ENCODE measurements around a stretch of chr16.

DNA sequence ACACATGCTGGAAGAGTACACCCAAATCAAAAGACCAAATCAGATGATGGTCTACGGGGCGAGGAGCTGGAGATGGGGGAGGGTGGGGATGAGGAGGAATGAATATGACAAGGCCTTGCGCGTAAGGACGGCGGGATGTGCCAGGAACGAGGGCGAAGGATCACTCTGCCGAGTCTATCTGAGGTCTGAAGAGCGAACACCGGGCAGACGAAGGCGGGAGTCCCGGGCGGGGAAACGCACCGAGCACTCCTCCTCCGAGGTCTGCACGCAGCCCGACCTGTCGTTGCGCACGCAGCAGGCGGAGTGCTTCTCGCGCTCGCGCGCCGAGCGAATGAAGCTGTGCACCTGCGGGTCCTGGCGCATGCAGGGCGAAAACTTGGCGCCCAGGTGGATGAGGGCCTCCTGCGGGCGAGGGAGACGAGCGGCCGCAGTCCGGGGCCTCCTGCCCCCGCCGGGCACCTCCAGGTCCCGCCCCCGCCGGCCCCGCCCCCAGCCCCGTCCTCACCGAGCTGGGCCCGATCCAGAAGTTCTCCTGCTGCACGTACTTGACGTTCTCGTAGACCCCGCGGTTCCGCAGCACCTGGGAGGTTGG lies 7.3 kb downstream of the SNRNP25 start:
- RAMPAGE, long total RNA: no peak
- RRBS: no CpG with 5 or more reads among the region's 56 CpGs

DNA sequence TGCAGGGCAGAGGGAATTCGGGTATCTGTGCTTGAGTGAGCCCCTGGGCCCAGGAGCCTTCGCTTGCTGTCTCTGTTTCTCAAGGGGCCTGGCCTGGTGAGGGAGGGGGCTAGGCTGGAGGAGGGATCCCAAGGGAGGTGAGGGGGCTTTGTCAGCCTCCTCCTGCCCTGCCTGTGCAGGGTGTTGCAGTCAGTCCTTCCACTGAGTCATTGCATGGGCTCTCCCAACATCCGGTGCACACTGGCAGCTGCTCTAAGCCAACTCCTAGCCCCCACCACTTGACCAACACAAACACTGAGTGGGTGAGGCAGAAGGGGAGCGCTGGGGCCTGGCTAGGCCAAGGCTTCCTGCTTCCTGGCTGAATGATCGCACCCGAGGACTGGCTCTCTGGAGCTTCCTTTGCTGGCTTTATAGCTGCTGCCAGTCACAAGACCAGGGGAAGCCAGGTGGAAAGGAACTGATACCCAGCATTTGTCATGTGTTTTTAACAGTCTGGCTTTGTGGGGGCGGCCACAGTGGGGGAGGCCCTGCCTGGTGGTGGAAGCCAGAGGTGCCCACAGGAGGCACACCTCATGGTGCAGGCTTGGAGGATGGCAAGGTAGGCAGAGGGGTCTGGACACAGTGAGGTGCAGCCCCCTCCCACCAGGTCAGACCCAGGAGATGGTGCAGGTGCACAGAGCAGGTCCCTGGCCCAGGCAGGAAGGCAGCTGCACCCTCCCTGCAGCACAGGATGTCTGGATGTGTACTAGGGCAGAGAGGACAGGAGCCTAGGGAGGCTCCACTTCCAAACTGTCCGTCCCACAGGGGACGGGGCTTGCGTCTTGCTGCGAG lies 6.8 kb downstream of the MPG start:
- RAMPAGE, long total RNA: no peak
- RRBS: no CpG with 5 or more reads among the region's 11 CpGs

- RAMPAGE, long total RNA: no peak
- RRBS: no CpG with 5 or more reads among the region's 13 CpGs
Observed at GRCh38 chr16:205787-206371, 23.4 kb downstream of the LUC7L start.

- RAMPAGE, long total RNA: no peak
- RRBS: 100% methylated on average over 1 of the region's 18 CpGs
Observed at GRCh38 chr16:273985-274632, 1.6 kb downstream of the RGS11 start.

DNA sequence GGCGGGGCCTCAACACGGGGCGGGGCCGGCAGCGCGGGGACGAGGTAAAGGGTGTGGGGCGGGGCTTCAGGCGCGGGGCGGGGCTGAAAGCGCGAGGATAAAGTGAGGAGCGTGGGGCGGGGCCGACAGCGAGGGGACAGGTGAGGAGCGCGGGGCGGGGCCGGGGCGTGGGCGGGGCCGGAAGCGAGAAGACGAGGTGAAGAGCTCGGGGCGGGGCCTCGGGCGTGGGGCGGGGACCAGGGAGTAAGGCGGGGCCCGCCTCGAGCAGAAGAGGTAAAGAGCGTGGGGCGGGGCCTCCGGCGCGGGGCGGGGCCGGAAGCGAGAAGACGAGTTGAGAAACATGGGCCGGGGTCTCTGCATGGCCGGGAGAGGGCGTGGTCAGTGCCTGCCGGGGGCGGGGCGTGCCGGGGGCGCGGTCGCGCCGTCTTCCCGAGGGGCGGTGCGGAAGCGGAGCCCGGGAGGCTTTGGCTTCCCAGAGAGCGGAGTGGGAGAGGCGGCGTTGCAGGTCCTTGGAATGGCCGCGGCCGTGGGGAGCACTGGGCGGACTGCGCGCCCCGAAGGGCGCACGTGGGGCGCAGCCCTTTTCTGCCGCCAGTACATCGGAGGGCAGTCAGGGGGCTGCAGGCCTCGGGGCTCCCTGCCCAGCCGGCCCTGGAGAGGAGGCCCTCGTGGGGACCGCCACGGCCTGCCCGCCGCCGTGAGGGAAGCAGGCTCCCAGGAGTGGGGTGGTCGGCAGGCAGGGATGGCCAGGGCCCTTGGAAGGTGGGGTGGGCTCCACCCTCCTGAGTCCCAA lies 439 bp upstream of the AXIN1 start:
- RAMPAGE, long total RNA: no peak
- RRBS: 2% methylated on average over 15 of the region's 84 CpGs

GRCh38 chr16:423790-424311 lies 1.6 kb upstream of the RAB11FIP3 start:
- RAMPAGE, long total RNA: no peak
- RRBS: 15% methylated on average over 6 of the region's 15 CpGs

DNA sequence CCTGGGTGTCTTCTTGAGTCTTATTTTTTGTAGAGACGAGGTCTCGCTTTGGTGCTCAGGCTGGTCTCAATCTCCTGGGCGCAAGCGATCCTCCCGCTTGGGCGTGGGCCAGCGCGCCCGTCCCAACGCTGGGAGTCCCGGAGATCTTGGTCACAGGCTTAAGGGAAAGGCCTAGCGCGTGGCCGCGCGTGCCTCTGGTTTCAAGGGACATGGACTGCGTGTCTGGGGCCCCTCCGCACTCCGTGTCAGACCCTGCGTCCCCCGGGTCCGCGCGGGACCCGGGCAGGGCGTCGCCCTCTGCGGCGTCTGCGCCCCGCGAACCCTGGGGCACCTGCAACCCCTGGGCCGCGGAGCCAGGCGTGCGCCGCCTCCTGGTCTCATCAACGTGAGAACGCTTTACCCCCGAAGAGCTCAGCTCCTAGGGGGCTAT lies 623 bp upstream of the RAB11FIP3 start:
- RAMPAGE, long total RNA: no peak
- RRBS: no CpG with 5 or more reads among the region's 40 CpGs

GRCh38 chr16:501961-502873 lies 25.3 kb upstream of the CAPN15 start:
- RAMPAGE, long total RNA: no peak
- RRBS: no CpG with 5 or more reads among the region's 28 CpGs

GRCh38 chr16:541942-542687 lies 14.6 kb downstream of the CAPN15 start:
- RAMPAGE, long total RNA: no peak
- RRBS: no CpG with 5 or more reads among the region's 28 CpGs

- RAMPAGE, long total RNA: no peak
- RRBS: 82% methylated on average over 10 of the region's 53 CpGs
Observed at GRCh38 chr16:546687-547482, 13.3 kb upstream of the PRR35 start.

DNA sequence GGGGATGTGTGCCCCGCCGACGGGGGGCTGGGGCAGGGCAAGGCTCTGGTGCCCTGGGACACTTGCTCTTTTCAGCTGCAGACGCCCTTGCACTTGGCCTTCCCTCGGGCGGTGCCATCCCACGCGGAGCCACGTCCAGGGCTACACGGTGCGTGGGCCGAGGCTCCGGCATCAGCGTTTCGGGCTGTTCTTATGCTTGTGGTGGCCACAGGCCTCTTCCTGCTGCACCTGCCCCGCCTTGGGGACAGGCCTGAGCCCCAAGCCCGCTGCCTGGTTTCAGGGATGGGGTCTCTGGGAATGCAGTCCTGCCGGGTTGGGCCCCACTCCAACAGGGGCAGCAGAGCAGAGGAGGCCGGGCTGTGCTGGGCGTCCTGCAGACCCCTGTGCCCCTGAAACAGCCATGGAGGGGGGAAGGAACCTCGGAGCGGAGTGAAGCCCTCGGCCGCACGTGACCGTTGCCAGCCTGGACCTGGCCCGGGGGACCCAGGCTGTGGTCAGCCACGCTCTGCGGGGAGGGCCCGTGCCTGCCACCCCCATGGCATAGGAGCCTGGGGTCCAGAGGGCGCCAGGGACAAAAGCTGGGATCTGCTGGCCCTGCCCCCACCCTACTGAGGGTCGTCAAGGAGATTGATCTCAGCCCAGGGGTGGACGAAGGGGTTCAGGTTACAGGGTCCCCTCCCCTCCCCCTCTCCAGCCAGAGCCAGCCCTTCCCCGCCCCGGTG lies 464 bp upstream of the WFIKKN1 start:
- RAMPAGE, long total RNA: no peak
- RRBS: 24% methylated on average over 2 of the region's 35 CpGs

- RAMPAGE, long total RNA: no peak
- RRBS: 92% methylated on average over 7 of the region's 26 CpGs
Observed at GRCh38 chr16:673372-674311, 1.8 kb upstream of the RHBDL1 start.

DNA sequence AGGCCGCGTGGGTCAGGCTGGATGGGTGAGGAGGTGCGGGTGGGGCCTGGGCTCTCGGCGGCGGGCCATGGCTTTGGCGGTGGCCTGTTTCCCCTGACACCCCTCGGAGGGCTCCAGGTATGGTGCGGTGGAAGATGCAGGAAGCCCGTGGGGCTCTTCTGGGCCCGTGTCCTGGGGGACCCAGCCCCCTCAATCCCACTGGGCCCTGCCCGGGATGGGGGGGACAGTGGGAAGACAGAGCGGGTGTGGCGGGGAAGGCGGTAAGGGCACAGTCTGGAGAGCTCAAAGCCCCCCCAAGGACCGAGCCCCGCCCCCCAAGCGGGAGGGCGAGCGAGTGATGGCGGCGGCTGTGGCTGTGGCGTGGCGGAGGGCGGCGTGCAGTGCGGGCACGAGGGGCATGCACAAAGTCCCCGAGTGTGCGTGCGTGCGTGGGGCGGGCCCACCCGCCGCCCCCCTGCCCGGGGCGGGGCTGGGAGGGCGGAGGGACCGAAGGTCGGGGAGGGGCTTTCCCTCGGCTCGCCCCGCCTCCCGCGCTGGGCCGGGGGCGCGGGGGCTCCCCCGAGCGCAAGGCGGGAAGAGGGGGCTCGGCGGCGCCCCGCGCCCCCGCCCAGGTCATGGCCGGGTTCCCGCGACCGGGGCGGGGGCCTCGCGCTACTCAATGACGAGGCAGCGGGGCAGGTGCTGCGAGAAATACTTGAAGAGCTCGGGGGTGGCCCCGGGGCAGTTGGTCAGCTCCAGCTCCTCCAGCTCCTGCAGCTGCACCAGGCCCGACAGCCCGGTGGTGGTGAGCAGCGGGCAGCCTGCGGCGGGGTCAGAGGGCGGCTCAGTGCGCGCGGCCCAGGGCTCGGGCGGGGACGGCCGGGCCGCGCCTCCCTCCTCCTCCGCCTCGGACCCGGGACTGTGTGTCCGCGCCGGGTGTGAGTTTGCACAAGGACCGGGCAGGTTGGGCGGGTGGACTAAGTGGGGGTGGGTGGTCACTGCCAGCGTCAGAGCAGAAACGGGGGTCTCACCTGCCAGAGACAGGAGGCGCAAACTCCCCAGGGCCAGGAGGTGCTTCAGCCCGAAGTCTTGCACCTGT lies 3.8 kb upstream of the WDR24 start:
- RAMPAGE, long total RNA: no peak
- RRBS: 6% methylated on average over 42 of the region's 96 CpGs

GRCh38 chr16:704473-705344 lies 892 bp downstream of the FBXL16 start:
- RAMPAGE, long total RNA: no peak
- RRBS: 7% methylated on average over 26 of the region's 48 CpGs

- RAMPAGE, long total RNA: no peak
- RRBS: 1% methylated on average over 41 of the region's 44 CpGs
Observed at GRCh38 chr16:715293-715658, 358 bp downstream of the METRN start.

DNA sequence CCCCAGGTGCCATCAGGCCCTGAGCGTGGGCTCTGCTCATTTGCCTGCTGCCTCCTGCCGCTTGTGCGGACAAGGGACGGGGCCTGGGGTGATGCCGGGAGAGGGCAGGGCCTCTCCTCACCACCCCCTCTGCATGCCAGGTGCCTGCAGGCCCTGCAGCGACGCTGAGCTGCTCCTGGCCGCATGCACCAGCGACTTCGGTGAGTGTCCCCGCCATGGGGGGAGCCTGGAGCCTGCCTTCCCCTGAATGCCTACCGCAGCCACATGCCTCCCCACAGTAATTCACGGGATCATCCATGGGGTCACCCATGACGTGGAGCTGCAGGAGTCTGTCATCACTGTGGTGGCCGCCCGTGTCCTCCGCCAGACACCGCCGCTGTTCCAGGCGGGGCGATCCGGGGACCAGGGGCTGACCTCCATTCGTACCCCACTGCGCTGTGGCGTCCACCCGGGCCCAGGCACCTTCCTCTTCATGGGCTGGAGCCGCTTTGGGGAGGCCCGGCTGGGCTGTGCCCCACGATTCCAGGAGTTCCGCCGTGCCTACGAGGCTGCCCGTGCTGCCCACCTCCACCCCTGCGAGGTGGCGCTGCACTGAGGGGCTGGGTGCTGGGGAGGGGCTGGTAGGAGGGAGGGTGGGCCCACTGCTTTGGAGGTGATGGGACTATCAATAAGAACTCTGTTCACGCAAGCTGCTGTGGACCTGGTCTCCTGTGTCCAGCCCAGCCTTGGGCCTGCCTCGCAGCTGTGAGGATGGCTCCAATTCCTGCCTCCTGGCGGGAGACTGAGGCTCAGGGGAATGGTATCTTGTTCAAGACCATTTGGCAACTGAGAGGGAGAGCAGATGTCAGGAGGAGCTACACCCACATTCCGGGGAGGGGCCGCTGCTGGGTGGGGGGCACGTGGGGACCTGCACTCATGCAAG lies 2.1 kb downstream of the METRN start:
- RAMPAGE, long total RNA: no peak
- RRBS: 93% methylated on average over 7 of the region's 41 CpGs

DNA sequence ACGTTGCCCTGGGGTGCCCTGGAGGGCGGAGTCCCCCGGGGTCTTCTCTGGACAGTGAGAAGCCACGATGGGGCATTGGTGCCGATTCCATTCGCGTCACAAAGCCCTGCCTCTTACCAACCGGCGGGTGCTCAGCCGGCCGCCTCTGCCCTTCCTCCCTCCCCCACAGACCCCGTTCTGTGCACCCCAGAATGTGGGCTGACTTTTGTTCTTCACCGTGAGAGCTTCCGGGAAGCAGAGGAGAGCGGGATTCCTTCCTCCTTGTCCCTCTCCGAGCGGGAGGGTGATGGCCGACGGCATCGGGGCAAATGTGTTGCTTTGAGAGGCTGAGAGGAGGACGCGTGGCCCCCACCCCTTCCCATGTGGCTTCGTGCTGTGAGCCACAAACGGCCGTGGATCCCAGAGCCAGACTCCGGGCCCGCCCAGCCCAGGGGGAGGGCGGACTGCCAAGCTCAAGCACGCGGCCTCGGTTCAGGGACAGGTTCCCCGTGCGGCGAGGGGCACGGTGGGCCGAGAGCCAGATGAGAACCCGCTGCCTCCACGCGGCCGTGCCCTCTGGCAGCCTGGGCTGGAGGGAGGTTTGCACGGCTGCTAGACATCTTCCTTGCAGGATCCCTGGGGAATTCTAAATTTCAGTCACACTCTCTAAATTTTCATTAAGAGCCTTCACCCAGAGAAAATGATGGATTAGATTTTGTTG lies 24.7 kb upstream of the GNG13 start:
- RAMPAGE, long total RNA: no peak
- RRBS: 64% methylated on average over 7 of the region's 41 CpGs

GRCh38 chr16:863616-864301 lies 63.2 kb upstream of the GNG13 start:
- RAMPAGE, long total RNA: no peak
- RRBS: no CpG with 5 or more reads among the region's 8 CpGs

DNA sequence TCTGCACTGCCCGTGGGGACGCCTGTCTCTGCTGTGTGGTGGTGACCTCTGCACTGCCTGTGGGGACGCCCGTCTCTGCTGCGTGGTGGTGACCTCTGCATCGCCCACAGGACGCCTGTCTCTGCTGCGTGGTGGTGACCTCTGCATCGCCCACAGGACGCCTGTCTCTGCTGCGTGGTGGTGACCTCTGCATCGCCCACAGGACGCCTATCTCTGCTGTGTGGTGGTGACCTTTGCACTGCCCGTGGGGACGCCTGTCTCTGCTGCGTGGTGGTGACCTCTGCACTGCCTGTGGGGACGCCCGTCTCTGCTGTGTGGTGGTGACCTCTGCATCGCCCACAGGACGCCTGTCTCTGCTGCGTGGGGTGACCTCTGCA lies 67.3 kb downstream of the LMF1 start:
- RAMPAGE, long total RNA: no peak
- RRBS: no CpG with 5 or more reads among the region's 21 CpGs

GRCh38 chr16:1024358-1024756 lies 42.8 kb downstream of the SOX8 start:
- RAMPAGE, long total RNA: no peak
- RRBS: no CpG with 5 or more reads among the region's 16 CpGs